HepG2 (cell line): ENCODE measurements around the genes FAM193B and CLK4.

GRCh38 chr5:177443479-177444085 lies 3.0 kb upstream of the PRR7 start:
- RRBS, 2 experiments: no CpG with 5 or more reads among the region's 3 CpGs
CAGE:
- cytosol, long polyA minus RNA: no peak
- cytosol, long polyA plus RNA: no peak
- long polyA plus RNA: no peak
- nucleus, long polyA minus RNA: no peak
- nucleus, long polyA plus RNA: no peak

DNA sequence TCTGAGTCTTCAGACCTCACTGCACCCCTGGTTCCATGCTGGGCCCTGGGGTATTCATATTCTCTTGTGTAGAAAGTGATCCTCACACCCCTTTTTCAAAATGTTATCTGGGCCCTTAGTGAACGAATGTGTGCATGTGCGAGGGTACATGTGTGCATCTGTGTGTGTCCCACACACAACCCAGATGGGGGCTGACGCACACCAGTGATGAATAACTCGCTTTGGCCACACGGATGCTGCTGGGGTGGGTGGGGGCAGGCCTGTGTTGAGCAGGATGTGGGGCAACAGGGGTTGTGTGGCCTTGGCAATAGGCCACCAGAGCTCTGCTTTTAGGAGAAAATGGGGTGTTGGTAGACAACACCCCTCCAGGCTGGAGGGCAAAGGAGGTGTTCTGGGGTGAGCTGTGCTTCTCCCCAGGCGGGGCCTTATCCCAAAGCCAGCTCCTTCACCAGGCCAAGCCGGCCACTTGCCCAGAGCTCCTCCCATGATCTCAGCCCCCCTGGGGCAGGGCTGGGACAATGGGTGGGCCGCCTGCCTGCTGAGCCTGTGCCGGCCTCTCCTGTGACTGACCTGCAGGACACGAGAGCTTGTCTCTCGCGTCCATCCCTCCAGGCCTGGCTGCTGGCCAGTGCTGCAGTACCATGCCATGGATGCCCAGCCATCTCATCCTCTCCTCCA lies 1.7 kb downstream of the DBN1 start:
- RRBS, 2 experiments: no CpG with 5 or more reads among the region's 12 CpGs
CAGE:
- cytosol, long polyA minus RNA: no peak
- cytosol, long polyA plus RNA: no peak
- long polyA plus RNA: no peak
- nucleus, long polyA minus RNA: no peak
- nucleus, long polyA plus RNA: no peak

DNA sequence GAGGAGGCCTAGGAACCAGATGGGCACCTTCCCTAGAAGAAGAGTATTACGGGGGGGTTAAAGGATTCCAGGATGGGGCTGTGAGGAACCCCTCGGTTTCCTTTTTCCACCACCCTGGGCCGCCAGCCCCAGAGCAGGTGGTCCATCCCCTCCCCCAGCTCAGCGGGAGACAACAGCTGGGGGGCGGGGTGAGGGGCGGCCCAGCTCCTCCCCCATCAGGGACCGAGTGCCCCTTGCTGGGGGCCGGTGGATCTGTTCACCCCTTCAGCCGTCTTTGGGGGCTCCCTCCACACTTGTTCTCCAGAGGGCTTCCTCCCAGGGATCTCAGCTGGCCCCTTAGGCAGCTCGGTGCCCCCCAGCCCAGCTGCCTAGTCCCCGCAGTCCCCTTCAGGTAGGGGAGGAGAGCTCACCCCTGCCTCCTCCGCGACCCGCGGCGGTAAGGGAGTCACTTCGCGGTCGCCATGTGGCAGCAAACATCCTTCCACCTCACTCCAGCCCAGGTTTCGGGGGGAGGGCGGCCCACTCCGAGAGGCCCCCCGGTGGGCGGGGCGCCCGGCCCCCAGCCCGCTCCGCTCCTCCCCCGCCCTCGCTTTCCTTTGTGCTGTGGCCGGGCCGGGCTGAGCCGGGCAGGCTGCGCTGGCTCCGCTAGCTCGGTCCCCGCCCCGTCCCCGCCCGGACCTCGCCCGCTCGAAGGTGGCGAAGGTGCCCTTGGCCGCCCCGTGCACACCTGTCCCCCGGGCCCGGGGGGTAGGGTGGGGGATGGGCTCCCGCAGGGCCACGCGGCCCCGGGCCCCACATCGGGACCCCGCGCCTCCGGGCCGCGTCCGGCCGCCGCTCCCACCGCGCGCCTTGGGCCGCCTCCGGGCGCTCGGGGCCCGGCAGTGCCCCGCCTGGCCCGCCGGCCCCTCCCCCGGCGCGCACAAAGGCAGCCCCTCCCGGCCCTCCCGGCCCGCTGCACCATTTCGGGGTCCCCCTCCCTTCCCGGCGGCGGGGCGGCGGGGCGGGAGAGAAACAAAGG lies 759 bp downstream of the DBN1 start:
- RRBS, 2 experiments: 1 to 3% methylated on average over 37 to 40 of the region's 85 CpGs
CAGE:
- cytosol, long polyA minus RNA: no peak
- cytosol, long polyA plus RNA: no peak
- long polyA plus RNA: no peak
- nucleus, long polyA minus RNA: no peak
- nucleus, long polyA plus RNA: no peak

GRCh38 chr5:177479626-177480019 lies 6.2 kb upstream of the DBN1 start:
- RRBS, 2 experiments: no CpG with 5 or more reads among the region's 16 CpGs
CAGE:
- cytosol, long polyA minus RNA: no peak
- cytosol, long polyA plus RNA: no peak
- long polyA plus RNA: no peak
- nucleus, long polyA minus RNA: no peak
- nucleus, long polyA plus RNA: no peak

- RRBS, 2 experiments: 1 to 2% methylated on average over 25 of the region's 120 CpGs
CAGE:
- cytosol, long polyA minus RNA: no peak
- cytosol, long polyA plus RNA: start-site peak on the minus strand at chr5:177554371-177554587, 17 and 27 reads in 2 replicates
- long polyA plus RNA: no peak
- nucleus, long polyA minus RNA: no peak
- nucleus, long polyA plus RNA: no peak
These were observed at the start of gene FAM193B for GRCh38 chr5:177553788-177554886. FAM193B (minus strand) TSS chr5:177554563.

GRCh38 chr5:177604827-177605502 lies 5.0 kb downstream of the B4GALT7 start:
- RRBS, 2 experiments: no CpG with 5 or more reads among the region's 9 CpGs
CAGE:
- cytosol, long polyA minus RNA: no peak
- cytosol, long polyA plus RNA: no peak
- long polyA plus RNA: no peak
- nucleus, long polyA minus RNA: no peak
- nucleus, long polyA plus RNA: no peak

DNA sequence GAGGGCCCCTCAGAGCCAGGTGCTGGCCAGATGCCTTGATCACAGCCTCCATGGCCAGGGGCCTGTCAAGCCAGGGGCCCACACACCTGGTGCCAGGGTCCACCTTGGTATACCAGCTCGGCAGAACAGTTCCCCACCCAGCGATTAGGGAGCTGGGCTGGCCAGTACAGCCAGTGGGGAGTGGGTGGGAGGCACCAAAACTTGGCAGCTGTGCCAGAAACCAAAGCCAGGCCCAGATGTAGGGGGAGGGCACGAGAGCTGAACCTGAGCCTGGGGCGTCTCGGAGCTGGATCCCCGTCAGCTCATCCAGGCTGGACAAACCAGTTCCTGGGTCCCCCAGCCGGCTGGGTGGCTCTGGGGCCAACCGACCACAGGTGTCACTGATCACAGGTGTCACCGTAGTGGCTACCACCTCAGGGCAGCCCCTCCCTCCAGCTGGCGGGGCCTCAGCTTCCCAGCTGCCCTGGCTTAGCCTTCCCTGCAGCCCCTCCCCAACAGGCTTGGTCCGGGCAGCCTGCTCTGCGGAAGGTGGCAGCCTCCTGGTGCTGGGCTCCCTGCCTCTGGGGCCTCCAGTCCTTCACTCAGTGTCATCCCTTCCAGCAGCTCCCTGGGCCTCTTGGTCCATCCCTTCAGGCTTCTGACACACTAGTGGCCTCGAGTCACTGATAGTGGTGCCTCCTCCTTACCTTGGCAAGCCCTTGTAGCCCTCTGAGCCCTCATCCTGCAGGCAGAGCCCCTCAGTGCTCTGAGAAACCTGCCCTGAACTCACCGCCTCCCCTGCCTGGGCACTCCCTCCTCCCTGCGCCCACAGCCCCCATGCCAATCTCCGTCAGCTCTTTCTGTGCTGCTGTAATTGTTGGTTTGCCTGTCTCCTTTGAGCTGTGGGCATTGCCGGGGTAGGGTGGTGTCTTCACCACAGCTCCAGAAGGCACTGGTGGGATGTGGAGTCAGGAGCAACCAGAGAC lies 6.5 kb upstream of the RMND5B start:
- RRBS, 2 experiments: no CpG with 5 or more reads among the region's 17 CpGs
CAGE:
- cytosol, long polyA minus RNA: no peak
- cytosol, long polyA plus RNA: no peak
- long polyA plus RNA: no peak
- nucleus, long polyA minus RNA: no peak
- nucleus, long polyA plus RNA: no peak

DNA sequence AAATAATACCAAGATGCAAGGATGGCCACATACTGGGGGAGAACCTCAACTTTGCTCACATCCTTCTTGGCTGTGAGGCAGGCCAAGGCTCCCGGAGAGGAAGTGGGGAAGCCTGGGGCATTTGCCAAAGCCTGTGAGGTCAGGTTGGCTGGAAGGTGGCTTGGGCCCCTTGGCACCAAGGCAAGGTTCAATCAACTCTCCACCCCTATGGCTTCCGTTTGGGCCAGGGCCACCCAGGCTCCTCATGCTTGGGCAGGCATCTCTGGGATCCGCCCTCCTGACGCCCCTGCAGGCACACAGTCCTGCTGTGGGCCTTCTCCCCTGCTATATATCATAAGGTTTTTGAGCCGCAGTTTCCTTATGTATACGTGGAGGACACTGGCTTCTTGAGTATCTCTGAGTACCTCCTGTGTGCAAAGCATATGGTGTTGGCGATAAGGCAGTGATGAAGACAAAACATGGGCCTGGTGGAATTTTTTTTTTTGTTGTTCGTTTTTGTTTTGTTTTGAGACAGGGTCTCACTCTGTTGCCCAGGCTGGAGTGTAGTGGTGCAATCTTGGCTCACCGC lies 3.5 kb upstream of the RMND5B start:
- RRBS, 2 experiments: no CpG with 5 or more reads among the region's 9 CpGs
CAGE:
- cytosol, long polyA minus RNA: no peak
- cytosol, long polyA plus RNA: no peak
- long polyA plus RNA: no peak
- nucleus, long polyA minus RNA: no peak
- nucleus, long polyA plus RNA: no peak

DNA sequence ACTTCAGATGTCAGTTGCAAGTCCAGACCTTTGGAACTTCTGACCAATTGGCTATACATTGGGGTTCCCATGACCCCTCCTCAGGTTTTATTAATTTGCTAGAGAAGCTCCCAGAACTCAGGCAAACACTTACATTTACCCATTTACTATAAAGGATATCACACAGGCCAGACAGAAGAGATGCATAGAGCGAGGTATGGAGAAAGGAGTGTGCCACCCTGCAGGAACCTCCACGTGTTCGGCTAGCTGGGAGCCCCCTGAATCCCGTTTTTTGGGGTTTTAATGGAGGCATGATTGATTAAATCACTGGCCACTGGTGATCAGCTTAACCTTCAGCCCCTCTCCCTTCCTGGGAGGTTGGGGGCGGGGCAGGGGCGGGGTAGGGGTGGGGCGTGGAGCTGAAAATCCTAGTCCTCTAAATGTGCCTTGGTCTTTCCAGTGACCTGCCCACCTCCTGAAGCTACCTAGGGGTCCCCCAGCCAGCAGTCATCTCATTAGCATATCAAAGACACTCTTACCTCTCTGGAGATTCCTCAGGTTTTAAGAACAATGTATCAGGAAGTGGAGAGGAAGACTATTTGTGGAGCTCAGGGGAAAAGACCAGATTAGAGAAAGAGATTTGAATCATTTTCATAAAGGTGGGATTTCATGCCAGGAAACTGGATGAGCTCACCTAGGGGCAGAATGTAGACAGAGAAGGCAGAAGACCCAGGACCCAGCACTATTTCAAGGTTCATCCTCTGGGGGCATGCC lies 7.2 kb downstream of the GMCL2 start:
- RRBS, 2 experiments: no CpG with 5 or more reads among the region's 7 CpGs
CAGE:
- cytosol, long polyA minus RNA: no peak
- cytosol, long polyA plus RNA: no peak
- long polyA plus RNA: no peak
- nucleus, long polyA minus RNA: no peak
- nucleus, long polyA plus RNA: no peak

- RRBS, 2 experiments: no CpG with 5 or more reads among the region's 11 CpGs
CAGE:
- cytosol, long polyA minus RNA: no peak
- cytosol, long polyA plus RNA: no peak
- long polyA plus RNA: no peak
- nucleus, long polyA minus RNA: no peak
- nucleus, long polyA plus RNA: no peak
These were observed 2.1 kb downstream of the HNRNPAB start for GRCh38 chr5:178206232-178206984.

- RRBS, 2 experiments: no CpG with 5 or more reads among the region's 3 CpGs
CAGE:
- cytosol, long polyA minus RNA: no peak
- cytosol, long polyA plus RNA: no peak
- long polyA plus RNA: no peak
- nucleus, long polyA minus RNA: no peak
- nucleus, long polyA plus RNA: no peak
These were observed 7.9 kb downstream of the HNRNPAB start for GRCh38 chr5:178212153-178212779.

- RRBS, 2 experiments: no CpG with 5 or more reads among the region's 12 CpGs
CAGE:
- cytosol, long polyA minus RNA: no peak
- cytosol, long polyA plus RNA: no peak
- long polyA plus RNA: no peak
- nucleus, long polyA minus RNA: no peak
- nucleus, long polyA plus RNA: no peak
These were observed 11.0 kb downstream of the HNRNPAB start for GRCh38 chr5:178215081-178215895.

DNA sequence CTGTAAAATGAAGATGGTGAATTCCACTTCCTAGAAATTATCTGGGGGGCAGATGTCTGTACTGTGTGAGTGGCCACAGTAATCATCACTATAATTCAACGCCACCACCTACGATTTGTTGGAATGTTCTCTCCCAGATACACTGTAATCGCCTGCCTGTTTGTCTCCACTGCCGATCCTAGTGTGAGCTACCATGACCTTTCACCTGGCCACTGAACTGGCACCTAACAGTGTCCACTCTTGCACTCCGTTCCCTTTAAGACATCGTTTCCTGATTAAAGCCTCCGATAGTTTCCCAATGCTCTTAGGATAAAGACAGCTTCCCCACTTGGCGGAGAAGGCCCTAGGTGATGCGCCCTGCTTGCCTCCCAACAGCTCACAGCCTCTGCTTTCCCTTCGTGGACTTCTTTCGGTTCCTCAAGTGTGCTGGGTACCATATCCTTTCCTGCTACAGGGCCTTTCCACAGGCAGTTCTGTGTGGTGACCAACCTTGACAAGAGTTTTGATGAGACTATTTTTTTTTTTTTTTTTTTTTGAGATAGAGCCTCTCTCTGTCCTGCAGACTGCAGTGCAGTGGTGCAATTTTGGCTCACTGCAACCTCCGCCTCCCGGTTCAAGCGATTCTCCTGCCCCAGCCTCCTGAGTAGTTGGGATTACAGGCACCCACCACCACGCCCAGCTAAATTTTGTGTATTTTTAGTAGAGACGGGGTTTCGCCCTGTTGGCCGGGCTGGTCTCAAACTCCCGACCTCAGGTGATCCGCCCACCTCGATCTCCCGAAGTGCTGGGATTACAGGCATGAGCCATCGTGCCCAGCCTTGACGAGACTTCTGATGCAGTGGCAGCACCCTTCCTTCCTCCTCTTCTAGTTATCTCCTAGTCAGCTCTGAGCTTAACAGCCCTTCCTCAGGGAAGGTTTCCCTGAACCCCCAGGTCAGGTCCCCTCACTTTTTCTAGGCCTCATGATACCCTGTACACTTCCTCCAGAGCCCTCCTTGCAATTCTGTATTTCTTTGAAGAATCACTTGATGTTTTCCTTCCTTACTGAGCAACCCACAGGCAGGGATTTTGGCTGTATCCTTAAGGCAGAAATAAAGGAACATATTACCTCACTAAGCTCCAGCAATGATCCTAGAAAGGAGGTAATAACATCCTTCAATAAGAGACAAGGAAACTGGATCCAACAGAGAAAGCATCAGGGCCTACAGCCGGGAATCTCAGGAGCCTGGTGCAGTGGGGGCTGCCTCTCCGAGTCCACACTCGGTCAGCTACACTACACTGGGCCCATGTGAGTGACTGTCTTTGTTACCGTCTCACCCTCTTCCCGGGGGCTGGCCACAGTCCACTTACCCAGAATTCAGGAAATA lies 3.5 kb downstream of the PHYKPL start:
- RRBS, 2 experiments: 92 to 100% methylated on average over 2 to 3 of the region's 29 CpGs
CAGE:
- cytosol, long polyA minus RNA: no peak
- cytosol, long polyA plus RNA: no peak
- long polyA plus RNA: no peak
- nucleus, long polyA minus RNA: no peak
- nucleus, long polyA plus RNA: no peak

- RRBS, 2 experiments: 70 to 76% methylated on average over 5 of the region's 10 CpGs
CAGE:
- cytosol, long polyA minus RNA: no peak
- cytosol, long polyA plus RNA: no peak
- long polyA plus RNA: no peak
- nucleus, long polyA minus RNA: no peak
- nucleus, long polyA plus RNA: no peak
These were observed 161.8 kb downstream of the COL23A1 start for GRCh38 chr5:178428329-178428810.

GRCh38 chr5:178448965-178449676 lies 141.1 kb downstream of the COL23A1 start:
- RRBS, 2 experiments: no CpG with 5 or more reads among the region's 13 CpGs
CAGE:
- cytosol, long polyA minus RNA: no peak
- cytosol, long polyA plus RNA: no peak
- long polyA plus RNA: no peak
- nucleus, long polyA minus RNA: no peak
- nucleus, long polyA plus RNA: no peak

DNA sequence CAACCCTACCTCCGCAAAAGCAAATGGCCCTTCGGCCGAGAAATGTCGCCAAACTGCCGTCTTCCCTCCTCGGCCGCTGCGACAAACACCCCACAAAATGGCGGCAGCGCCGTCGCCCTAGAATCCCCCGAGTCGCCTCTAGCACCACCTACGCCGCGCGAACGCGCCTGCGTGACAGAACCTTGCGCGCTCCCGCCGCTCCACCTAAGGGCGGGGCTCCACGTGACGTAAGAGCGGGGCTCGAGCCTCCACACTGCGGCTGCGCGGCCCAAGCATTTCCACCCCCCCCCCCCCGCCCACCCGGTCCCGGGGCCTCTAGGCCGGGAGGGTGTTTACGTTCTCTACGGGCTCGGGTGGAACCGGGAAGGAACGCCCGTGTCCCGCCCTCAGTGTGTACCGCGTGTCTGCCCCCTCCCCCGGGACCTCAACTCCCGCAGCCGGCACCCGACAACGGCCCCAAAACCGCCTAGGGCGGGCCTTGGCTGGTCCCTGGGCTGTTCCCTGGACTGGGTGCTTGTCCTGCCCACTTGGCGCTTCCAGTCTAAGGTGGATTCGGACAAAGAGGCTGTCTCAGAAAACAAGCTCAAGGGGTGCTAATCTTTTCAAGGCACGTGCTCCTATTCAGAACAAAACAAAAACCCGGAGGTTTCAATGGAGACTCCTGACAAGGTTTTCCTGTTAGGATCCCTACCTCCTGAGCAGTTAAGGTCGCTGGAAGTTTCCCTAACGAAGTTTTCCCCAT lies at the start of gene CLK4:
CLK4 (minus strand) TSS at position 114 of the 742 bp plus-strand sequence.
- RRBS, 2 experiments: 20 to 21% methylated on average over 7 to 11 of the region's 59 CpGs
CAGE:
- cytosol, long polyA minus RNA: start-site peak on the minus strand centred at position 131 of the sequence, 26 bp wide, 11 reads
- cytosol, long polyA plus RNA: no peak
- long polyA plus RNA: start-site peak on the minus strand centred at position 104 of the sequence, 35 bp wide, 55 and 71 reads in 2 replicates
- nucleus, long polyA minus RNA: no peak
- nucleus, long polyA plus RNA: start-site peak on the minus strand centred at position 113 of the sequence, 44 bp wide, 520 and 673 reads in 2 replicates

- RRBS, 2 experiments: no CpG with 5 or more reads among the region's 2 CpGs
CAGE:
- cytosol, long polyA minus RNA: no peak
- cytosol, long polyA plus RNA: no peak
- long polyA plus RNA: no peak
- nucleus, long polyA minus RNA: no peak
- nucleus, long polyA plus RNA: no peak
These were observed 31.3 kb downstream of the ZNF354A start for GRCh38 chr5:178699171-178699476.

DNA sequence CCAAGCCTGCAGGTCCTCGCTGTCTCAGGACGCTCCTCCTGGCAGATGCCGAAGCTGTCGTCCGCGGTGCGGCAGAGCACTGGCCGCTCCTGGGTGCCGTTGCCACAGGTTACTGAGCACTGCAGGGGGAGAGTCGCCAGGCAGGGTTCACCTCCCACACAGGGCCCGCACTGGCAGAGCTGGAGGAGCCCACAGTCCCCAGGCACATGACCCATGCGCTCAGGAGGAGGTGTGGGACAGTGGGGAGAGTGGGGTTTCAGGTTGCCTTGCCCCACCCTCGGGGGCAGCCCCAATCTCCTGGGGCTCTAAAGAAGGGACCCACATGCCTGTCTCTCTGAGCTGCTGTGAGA lies 62.5 kb downstream of the ZNF354C start:
- RRBS, 2 experiments: no CpG with 5 or more reads among the region's 13 CpGs
CAGE:
- cytosol, long polyA minus RNA: no peak
- cytosol, long polyA plus RNA: no peak
- long polyA plus RNA: no peak
- nucleus, long polyA minus RNA: no peak
- nucleus, long polyA plus RNA: no peak

GRCh38 chr5:179459756-179460204 lies 90.6 kb upstream of the RUFY1 start:
- RRBS, 2 experiments: no CpG with 5 or more reads among the region's 11 CpGs
CAGE:
- cytosol, long polyA minus RNA: no peak
- cytosol, long polyA plus RNA: no peak
- long polyA plus RNA: no peak
- nucleus, long polyA minus RNA: no peak
- nucleus, long polyA plus RNA: no peak

DNA sequence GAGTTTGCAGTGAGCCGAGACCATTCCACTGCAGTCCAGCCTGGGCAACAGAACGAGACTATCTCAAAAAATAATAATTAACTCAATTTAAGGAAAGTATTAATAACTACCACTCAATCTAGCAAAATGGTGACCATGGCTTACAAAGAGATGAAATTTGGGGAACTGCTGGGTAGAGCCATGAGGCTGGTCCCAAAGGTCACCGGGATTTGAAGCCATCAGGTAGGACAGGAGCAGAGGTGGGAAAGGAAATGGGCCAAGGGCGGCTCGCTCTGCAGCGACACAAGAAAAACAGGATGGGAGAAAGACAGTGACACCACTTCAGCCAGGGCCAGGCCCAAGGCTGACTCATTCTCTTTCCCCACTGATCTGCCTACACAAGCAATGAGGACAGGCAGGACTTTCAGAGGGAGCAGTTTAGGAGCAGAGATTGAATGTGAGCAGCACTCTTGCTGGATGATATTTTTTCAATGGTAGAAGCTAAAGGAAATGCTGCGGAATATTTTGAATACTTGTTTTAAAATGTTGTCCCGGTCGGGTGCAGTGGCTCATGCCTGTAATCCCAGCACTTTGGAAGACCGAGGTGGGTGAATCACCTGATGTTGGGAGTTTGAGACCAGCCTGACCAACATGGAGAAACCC lies 3.5 kb downstream of the RUFY1 start:
- RRBS, 2 experiments: no CpG with 5 or more reads among the region's 10 CpGs
CAGE:
- cytosol, long polyA minus RNA: no peak
- cytosol, long polyA plus RNA: no peak
- long polyA plus RNA: no peak
- nucleus, long polyA minus RNA: no peak
- nucleus, long polyA plus RNA: no peak